Epithelial cell of esophagus (primary cell): ENCODE measurements around a stretch of chr2.

- RRBS: no CpG with 5 or more reads among the region's 4 CpGs
Observed at GRCh38 chr2:150478917-150479543, 8.4 kb downstream of the RND3 start.

GRCh38 chr2:151260519-151261183 lies 1.0 kb downstream of the RBM43 start:
- RRBS: no CpG with 5 or more reads among the region's 10 CpGs

- RRBS: no CpG with 5 or more reads among the region's 13 CpGs
Observed at GRCh38 chr2:151410653-151411015, 932 bp downstream of the RIF1 start.

GRCh38 chr2:151463167-151464345 lies 53.9 kb downstream of the RIF1 start:
- RRBS: no CpG with 5 or more reads among the region's 11 CpGs

DNA sequence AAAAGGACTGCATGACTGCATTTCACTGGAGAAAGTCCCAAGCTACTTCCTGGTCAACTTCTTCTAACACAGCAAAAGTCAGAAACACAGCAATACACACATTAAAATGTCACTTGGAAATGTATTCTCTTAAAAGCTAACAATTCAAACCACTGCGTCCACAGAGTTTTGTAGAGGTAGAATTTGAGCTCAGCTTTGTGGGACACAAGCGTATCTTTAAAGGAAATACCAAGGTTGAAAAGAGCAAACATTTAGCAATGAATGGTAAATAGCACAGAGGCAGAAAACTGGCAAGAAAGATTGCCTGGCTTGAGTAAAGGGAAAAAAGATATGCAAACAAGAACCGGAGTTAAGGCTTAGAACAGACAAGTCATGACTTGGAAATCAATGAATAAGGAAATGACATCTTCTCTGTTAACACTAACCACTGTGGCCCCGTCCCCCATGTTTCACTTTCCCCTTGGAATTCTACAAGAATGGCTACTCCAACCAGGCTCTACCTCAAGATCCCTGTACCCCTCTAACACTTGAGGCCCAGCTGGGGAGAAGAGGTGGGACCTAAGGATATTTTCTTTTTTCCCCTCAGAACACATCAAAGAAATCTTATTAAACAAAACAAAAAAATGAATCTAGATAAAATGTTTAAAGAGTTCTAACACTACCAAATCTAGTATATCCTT lies 3.9 kb downstream of the STAM2 start:
- RRBS: no CpG with 5 or more reads among the region's 4 CpGs

- RRBS: no CpG with 5 or more reads among the region's 4 CpGs
Observed at GRCh38 chr2:152378538-152379308, 43.7 kb downstream of the FMNL2 start.

DNA sequence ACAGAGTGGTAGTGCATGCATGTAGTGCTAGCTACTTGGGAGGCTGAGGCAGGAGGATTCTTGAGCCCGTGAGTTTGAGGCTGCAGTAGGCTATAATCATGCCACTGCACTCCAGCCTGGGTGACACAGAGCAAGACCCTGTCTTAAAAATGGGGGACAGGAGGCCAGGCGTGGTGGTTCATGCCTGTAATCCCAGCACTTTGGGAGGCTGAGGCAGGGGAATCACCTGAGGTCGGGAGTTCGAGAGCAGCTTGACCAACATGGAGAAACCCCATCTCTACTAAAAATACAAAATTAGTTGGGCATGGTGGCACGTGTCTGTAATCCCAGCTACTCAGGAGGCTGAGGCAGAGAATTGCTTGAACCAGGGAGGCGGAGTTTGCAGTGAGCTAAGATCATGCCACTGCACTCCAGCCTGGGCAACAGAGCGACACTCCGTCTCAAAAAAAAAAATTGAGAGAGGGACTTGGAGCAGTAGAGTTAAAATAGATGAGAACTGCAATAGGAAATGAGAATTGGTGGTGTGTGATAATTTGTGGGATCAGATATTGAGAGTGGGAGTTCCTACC lies 106.5 kb downstream of the FMNL2 start:
- RRBS: no CpG with 5 or more reads among the region's 8 CpGs

DNA sequence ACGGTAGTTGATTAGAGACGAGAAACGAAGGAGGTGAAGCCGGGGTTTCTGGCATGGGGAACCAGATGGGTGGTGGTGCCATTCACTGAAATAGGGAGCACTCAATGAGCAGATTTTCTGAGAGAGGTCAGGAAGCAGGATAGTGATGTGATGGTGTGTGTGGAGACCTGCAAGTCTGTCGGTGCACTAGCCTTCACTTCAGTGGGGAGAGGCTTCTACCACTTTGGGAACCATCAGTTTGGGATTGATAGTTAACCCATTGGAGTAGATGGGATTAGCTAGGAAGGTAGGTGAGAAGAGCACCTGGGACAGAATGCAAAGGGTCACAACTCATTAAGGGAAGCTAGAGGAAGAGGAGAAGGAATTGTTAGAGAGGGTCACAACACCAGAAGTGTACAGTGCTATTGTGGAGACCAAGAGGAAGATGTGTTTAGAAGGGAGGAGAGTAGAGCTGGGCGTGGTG lies 108.2 kb downstream of the FMNL2 start:
- RRBS: no CpG with 5 or more reads among the region's 6 CpGs

DNA sequence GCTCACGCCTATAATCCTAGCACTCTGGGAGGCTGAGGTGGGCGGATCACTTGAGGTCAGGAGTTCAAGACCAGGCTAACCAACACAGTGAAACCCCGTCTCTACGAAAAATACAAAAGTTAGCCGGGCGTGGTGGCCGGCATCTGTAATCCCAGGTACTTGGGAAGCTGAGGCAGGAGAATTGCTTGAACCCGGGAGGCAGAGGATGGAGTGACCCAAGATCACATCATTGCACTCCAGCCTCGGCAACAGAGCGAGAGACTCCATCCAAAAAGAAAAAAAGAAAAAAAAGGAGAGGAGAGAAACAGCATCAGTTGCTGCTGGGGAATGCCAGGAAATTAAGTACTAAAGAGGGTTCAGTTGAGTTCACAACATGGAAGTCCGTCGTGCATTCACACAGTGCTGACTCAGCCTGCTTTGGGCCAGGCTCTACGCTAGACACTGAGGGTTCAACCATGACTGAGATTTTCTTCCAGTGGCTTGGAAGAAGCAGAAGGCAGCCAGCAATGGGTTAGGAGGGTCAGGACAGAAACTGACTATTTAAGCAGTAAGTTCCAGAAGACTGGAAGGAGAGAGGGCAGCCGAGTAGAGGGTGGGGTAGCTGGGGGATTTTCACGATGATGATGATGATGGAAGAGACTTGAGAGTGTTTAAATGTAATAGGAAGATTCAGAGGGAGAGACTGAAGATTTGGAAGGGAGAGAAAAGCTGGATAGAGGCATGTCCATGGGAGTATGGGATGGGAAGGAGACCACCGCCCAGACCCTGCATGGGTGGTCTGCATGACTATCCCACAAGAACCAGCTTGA lies 108.8 kb downstream of the FMNL2 start:
- RRBS: no CpG with 5 or more reads among the region's 16 CpGs

DNA sequence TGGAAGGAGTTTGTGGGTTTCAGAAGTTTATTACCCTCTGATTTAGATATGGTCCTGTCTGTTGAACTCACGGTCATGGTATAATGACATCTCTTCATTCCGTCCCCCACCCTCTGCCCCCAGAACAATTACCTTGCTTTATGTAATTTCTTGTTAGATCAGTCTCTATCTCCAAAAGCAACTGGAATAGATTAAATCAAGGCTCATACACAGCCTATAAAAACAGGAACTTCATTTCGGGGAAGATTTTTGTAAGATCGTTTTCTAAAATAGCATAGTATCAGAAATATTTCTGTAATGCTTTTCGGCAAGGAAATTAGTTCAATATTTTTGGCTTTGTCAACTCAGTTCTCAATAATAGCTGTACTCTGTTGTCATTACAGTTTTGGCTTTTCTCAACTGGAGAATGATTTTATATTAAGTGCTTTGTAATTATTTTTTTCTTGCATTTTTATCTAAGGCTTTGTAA lies 157.2 kb downstream of the FMNL2 start:
- RRBS: no CpG with 5 or more reads among the region's 5 CpGs

DNA sequence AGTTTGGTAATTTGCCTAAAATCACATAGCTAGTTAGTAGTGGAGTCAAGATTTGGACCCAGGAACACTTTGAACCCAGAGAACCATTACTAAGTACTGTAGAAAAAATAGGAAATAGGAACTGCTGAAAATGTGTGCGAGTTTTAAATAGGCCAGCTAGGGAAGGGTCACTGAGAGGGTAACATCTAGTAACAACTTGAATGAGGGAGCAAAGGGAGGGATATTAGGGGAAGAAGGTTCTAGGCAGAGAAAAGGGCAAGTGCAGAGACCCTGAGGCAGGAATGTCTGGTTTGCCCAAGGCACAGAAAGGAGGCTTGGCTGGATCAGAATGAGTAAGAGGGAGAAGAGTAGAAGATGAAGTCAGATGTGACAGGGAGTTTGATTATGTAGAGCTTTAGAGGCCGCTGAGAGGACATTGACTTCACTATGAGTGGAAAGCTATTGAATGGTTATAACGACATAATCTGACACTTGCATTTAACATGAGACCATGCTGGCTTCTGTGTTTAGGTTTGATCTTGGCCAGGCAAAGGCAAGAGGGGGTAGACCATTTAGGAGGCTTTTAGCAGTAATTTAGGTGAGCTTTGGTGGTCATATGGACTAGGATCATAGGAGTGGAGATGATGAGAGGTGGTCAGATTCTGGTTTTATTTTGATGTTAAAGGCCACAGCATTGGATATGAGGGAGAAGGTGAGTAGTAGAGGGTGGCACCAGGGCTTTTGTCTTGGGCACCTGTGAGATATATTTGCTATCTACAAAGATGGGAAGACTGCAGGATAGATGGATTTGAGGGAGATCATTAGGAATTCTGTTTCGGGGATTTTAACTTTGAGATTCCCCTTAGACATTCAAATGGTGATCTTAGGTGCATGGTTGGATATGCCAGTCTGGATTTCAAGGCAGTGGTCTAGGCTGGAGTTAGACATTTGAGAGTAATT lies 140.5 kb downstream of the PRPF40A start:
- RRBS: no CpG with 5 or more reads among the region's 4 CpGs

DNA sequence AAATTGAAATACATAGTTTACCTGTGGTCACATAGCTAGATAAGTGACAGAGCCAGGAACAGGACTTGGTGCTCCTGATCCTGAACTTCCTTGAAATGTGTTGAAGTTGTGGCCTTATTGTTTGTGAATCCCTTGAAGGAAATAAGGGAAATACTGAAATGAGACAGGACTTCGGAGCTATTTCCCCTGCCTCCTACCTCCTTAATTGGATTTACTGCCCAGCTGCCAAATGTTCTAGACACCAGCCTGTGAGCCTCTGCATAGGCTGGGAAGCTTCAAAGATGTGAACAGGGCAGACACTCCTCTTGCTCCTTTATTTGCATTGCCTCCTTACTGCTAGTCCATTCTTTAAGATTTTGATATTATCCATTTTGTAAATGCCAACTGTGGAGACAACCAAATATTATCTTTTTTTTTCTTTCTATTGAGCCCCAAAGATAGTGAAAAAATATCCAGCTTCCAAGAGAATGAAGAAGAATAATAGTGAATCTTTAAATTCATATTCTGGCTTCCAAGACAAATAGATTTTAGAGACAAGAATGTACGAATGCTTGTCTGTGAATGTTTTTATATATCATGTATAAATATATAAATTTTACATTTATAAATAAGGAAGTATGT lies 135.1 kb downstream of the PRPF40A start:
- RRBS: no CpG with 5 or more reads among the region's 2 CpGs

GRCh38 chr2:152611753-152612041 lies 105.6 kb downstream of the PRPF40A start:
- RRBS: no CpG with 5 or more reads among the region's 2 CpGs

GRCh38 chr2:152669047-152669523 lies 48.2 kb downstream of the PRPF40A start:
- RRBS: no CpG with 5 or more reads among the region's 4 CpGs

- RRBS: no CpG with 5 or more reads among the region's 6 CpGs
Observed at GRCh38 chr2:152804367-152804594, 85.9 kb downstream of the ARL6IP6 start.

DNA sequence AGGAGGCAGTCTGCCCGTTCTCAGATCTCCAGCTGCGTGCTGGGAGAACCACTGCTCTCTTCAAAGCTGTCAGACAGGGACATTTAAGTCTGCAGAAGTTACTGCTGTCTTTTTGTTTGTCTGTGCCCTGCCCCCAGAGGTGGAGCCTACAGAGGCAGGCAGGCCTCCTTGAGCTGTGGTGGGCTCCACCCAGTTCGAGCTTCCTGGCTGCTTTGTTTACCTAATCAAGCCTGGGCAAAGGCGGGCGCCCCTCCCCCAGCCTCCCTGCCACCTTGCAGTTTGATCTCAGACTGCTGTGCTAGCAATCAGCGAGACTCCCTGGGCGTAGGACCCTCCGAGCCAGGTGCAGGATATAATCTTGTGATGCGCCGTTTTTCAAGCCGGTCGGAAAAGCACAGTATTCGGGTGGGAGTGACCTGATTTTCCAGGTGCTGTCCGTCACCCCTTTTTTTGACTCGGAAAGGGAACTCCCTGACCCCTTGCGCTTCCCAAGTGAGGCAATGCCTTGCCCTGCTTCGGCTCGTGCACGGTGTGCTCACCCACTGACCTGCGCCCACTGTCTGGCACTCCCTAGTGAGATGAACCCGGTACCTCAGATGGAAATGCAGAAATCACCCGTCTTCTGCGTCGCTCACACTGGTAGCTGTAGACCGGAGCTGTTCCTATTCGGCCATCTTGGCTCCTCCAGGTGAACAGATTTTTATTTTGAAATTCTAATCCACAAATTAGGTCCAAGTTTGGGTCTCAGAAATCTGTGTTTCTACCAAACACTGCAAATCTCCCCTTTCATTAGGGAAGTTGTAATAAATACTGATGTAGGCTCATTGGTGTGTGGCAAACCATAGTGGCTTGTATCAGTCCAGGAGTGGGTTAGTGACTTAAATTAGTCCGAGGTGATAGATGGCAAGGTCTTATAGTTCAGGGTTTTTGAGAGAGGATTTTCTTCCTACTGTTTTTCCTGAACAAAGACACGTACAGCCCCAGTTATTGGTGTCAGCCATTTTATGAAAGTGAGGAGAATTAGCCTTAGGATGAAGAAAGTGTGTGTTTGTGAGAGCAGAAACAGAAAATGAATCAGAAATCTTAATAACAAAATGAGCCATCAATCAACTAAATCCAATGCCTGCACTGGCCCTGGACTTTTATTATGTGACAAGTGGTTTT lies 74.9 kb downstream of the RPRM start:
- RRBS: no CpG with 5 or more reads among the region's 28 CpGs

DNA sequence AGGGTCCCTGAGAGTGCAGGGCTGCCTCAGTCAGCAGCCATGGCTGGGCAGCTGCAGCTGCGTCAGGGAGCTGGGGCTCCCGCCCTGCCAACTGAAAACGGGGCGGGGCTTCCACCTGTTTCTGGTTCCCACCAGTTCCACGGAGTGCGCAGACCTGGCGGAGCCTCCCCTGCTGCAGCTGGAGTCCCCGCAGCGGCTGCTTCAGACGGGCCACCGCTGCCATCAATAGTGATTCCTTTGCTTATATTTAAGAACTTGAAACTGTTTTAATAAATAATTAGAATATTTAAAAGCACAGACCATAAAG lies 30.6 kb upstream of the RPRM start:
- RRBS: no CpG with 5 or more reads among the region's 11 CpGs

DNA sequence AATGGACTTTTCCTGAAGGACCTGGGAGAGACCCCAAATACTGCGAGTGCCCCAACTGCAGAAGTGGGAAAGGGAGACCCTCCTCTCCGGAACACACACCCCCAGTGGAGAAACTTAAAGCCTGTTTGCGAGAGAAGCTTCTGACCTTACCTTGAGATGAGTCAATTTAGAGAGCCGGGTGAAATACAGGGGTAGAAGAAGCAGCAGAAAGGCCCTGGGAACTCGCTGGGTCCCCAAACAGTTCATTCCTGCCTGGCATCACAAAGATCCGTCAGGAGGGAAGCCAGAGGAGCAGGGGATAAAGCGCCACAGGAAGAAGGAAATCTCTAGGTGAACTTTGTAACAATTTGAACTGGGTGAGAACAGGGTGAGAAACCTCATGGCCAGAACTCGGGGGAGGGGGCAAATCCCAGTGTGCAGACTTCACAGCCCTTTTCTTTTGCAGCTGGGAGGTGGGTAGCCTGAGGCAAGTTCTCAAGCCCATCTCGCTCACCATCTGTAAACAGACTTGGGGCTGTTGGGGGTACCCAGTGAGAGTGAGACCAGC lies 114.2 kb upstream of the RPRM start:
- RRBS: 85% methylated on average over 2 of the region's 9 CpGs

DNA sequence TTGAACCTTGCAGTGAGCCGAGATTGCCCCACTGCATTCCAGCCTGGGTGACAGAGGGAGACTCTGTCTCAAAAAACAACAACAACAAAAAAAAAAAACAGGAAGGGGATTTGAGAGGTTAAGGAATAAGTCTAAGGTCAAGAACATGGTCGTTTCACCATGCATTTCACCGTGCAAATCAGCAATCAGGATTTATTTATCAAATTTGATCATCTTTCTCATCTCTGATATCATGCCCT lies 334.9 kb downstream of the GALNT13 start:
- RRBS: no CpG with 5 or more reads among the region's 3 CpGs

GRCh38 chr2:155472119-155472479 lies 773.6 kb downstream of the KCNJ3 start:
- RRBS: no CpG with 5 or more reads among the region's 17 CpGs